Cardiac septum (tissue), 1 donor: ENCODE measurements around a stretch of chr3.

DNA sequence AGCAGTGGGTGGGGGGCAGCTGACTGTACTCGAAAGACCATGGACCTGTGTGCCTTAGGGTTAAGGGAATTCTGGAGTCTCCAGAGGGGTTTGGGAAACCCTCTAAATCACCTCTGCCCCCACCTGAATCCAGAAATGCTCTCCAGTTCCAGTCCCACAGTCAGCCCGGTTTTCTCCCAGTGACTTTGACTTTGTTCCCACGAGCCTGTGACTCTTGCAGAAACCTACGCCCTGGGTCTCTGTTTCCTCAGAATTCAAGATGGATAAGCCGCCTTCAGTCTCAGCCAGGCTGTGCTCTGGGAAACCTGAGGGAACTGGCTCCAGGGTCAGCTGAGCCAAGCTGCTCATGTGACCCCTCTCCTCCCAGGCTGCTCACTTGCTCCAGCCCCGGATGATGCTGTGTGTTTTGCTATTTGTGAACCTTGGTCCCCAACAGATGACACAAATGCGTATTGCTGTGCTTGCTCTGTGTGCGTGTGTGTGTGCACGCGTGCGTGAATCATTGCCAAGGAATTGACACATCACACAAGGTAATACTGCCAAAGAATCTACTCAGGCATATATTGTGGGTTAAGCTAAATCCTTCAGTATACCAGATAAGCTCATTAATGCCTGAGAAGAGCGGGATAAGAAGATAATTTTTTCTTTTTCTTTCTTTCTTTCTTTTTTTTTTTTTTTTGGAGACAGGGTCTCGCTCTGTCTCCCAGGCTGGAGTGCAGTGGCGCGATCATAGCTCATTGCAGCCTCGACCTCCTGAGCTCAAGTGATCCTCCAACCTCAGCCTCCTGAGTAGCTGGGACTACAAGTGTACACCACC, 29.3 kb upstream of the UMPS start:
- PRO-cap = no peak

- PRO-cap = no peak
Measured at GRCh38 chr3:124821194-124821803, 65.9 kb downstream of the ITGB5 start.

- PRO-cap = no peak
Measured at GRCh38 chr3:124851103-124851554, 36.0 kb downstream of the ITGB5 start.

- PRO-cap = no peak
Measured at GRCh38 chr3:124869550-124869760, 17.7 kb downstream of the ITGB5 start.

GRCh38 chr3:124885768-124885961, 1.5 kb downstream of the ITGB5 start:
- PRO-cap = unidirectional peak, plus-strand start at chr3:124885882

DNA sequence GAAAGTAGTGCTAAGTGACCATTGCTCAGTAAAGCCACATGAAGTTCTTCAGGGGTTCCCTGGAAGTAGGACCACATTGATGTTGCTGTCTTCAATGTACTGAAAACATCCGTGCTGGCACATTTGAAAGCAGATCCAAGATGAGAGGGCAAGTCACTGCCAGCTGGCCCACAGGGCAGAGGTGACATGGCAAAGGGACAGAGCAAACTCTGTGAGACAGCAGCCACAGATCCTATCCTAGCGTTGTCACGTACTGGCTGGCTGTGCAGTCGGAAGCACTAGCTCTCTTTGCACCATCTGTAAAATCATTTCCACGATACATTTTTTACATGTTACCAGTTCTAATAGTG, 13.8 kb downstream of the MUC13 start:
- PRO-cap = no peak

DNA sequence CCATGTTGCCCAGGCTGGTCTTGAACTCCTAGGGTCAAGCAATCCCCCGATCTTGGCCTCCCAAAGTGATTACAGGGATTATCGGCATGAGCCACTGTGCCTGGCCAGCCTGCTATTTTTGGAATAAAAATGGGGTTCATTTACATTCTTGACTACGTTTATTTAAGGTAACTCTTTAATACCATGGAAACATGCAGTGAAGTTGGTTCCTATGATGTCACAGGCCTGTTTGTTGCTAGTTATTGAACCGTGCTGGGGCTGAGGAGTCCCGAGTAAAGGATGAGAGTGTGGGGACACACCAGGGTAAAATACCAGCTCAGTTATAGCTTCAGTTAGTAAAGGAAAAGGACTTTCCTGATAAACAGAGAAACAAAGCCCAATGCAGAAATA, 37.4 kb upstream of the MUC13 start:
- PRO-cap = no peak

DNA sequence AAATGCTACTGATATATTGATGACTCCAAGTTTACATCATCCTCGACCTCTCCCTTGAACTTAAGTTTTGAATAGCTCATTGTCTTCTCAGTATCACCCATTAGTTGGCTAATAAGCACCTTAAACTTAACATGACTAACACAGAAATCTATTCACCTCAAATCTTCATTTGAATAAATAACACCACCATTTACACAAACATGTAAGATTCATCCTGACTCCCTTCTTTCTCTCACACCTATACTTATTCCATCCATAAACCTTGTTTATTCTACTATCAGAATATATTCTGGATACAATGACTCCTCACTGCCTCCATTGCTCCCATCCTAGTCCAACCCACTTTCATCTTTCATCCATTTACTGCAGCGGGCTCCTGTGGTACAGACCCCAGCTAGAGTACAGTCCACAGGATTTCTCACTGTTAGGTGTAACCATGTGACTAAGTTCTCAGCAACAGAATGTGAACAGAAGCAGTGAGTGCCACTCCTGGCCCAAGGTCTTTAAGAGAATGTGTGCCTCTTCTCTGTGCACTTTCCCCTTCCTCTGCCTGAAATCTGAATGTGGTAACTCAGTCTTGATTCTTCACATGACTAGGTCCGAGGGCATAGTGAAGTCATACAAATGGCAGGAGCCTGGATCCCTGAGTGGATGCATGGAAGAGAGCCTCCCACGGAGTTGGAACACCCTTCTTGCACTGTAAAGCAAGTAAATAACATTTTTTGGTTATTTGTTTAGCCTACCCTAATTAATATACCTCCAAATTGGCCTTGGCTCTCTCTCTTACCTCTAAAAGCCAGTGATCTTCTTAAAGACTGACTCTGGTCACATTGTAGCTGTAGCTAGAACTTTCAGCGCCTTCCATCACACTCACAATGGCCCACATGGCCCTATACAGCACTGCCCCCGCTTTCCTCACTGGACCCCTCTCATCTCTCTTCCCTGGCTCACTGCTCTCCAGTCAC, 39.6 kb upstream of the HEG1 start:
- PRO-cap = no peak

GRCh38 chr3:125117959-125118158, 62.1 kb upstream of the HEG1 start:
- PRO-cap = no peak

- PRO-cap = no peak
Measured at GRCh38 chr3:125163906-125164591, 48.5 kb downstream of the SLC12A8 start.

DNA sequence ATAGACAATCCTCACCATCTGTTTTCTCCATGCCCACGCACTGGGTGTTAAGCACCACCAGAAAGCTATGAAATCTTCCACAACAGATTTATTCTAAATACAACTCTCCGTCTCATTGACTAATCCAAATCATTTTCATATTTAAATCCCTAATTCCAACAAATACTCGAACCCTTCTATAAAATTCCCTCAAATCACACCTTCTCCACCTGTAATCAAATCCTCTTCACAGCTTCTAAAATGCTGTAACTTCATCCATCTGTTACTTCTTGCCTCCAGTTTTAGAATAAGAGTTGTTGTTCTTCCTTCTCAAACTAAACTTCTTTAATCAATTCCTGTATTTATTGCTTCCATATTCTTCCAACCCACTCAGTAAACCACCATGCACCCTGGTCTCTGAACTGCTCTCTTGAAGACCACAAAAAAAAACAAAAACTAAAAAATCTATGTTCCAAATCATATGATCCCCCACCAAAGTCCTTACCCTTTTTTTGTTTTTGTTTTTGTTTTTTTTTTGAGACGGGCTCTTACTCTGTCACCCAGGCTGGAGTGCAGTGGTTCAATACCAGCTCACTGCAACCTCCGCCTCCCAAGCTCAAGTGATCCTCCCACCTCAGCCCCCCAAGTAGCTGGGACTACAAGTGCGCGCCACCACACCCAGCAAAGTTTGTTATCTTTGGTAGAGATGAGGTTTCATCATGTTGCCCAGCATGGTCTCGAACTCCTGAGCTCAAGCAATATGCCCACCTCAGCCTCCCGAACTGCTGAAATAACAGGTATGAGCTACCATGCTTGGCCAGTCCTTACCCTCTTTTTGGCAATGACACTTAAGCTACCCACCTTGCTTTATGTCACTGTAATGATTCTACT, 12.8 kb downstream of the ZNF148 start:
- PRO-cap = no peak

DNA sequence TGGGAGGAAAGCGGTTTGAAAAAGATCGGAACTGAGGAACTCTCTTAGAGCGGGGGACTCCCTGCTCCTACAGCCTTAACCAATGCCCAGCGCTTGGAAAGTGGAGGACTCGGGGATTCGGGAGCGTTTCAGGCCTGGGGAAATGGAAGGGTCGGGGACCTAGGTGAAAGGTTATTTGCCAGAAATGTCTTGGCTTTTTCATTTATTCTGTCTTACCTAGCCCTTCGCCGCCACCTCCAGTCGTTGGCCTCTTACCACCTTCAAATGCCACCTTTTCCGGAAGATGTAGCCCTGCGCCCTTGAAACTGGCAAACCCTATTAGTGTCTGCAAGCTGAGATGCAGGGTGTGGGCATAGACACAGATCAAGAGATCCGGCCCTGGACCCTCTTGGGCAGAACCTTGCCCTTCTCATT, 424 bp upstream of the ZNF148 start:
- PRO-cap = no peak

DNA sequence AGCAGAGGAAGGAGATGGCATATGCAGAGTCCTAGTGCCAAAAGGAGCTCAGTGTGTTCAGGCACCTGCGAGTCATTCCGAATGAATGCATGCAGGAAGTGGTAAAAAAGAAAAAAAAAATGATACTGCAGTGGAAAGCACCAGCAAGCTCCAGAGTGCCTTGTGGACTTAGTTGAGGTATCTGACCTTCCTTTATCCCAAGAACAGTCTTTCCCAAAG, 6.6 kb upstream of the ZNF148 start:
- PRO-cap = no peak

DNA sequence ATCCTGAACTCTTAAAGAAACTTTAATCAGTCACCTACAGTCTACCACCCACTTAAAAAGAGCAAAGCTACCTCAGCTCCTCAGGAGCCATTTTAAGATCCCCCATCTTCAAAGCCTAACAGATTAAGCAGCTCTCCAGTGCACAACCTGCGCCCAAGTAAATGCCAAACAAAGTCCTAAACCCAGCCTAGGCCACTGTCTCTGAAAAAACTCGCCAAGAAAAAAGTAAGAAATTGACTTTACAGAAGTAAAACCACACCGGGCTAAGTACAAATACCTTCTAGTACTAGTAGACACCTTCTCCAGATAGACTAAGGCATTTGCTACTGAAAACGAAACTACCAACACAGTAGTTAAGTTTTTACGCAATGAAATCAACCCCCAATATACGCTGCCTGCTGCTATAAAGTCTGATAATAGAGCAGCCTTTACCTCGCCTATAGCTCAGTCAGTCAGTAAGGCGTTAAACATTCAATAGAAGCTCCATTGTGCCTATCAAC, 132.3 kb upstream of the ROPN1B start:
- PRO-cap = no peak

- PRO-cap = no peak
Measured at GRCh38 chr3:126101452-126101998, 17.6 kb upstream of the SLC41A3 start.

- PRO-cap = bidirectional peak, plus-strand start at chr3:126356183, minus-strand start at chr3:126355886
Measured at GRCh38 chr3:126355475-126356309, 1.5 kb downstream of the KLF15 start.

GRCh38 chr3:126449114-126449914, 26.4 kb downstream of the ZXDC start:
- PRO-cap = no peak

- PRO-cap = no peak
Measured at GRCh38 chr3:126474473-126475371, 969 bp downstream of the ZXDC start.

- PRO-cap = no peak
Measured at GRCh38 chr3:126599155-126599623, 40.5 kb upstream of the C3orf22 start.

DNA sequence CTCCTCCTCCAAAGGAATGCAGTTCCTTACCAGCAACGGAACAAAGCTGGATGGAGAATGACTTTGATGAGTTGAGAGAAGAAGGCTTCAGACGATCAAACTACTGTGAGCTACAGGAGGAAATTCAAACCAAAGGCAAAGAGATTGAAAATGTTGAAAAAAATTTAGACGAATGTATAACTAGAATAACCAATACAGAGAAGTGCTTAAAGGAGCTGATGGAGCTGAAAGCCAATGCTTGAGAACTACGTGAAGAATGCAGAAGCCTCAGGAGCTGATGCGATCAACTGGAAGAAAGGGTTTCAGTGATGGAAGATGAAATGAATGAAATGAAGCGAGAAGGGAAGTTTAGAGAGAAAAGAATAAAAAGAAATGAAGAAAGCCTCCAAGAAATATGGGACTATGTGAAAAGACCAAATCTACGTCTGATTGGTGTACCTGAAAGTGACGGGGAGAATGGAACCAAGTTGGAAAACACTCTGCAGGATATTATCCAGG, 98.2 kb downstream of the CHCHD6 start:
- PRO-cap = no peak